SP-49 (cell line): ENCODE results near the genes GFAP and STH.

DNA sequence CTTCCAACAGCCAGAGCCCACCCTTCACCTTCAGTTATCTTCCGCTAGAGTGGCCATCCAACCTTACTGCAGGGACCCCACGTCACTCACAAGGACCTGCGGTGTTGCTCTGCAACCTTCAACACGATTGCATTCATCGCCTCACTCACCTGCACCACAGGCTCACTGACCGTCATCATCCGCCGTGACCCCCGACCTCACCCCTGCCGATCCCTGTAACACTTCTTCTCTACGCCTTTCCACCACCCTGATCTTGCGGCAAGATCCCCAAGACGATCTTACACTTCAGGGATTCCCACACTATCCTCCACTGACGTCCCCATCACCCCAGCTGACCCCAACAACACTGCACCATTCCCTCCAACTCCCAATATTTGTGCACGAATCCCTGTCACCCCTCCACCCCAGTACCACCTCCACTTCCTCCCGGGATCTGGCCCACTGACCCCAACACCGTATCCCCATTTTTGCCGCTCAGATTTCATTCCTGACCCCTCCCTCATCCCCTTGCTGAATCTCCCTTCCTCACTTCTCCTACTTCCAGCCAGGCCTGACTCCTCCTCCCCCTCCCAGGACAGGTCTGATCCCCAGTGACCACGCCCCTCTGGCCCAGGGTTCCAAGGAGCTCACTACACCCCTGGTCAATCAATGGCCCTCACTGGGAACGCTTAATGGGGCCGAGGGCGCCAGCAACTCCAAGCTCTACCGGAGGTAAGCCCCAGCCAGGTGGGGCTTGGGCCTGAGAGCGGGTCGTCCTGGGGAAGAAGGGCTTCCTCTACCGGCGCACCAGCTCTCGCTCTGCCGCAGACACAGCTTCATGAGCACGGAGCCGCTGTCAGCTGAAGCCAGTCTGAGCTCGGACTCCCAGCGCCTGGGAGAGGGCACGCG is 7.7 kb downstream of the RUNDC3A start:
- PRO-cap, result no peak

- PRO-cap, result no peak
Measured at GRCh38 chr17:44320486-44320861, 4.1 kb downstream of the SLC25A39 start.

- PRO-cap, result no peak
Measured at GRCh38 chr17:44397882-44398956, 8.8 kb upstream of the ITGA2B start.

DNA sequence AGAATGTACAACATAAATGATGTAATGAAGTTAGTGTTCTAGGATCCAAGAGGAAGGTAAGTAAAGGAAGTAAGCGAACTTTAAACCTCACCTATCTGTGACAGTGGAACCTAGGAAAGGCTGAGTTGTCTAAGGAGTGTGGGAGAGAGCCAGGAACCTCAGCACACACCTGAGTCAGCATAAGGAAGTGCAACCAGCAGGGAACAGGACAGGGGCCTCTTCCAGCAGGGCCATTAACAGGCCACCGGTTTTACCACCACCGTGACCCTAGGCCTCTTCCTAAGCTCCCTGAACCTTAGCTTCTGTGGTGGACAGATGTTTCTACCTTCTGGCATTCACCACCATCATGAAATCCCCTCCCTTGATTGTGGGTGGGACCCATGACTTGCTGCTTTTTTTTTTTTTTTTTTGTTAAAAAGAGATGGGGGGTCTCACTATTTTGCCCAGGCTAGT is 26.7 kb upstream of the GPATCH8 start:
- PRO-cap, result no peak

- PRO-cap, result no peak
Measured at GRCh38 chr17:44828992-44829362, 1.1 kb downstream of the GJC1 start.

GRCh38 chr17:44842432-44843207 is 5.1 kb upstream of the HIGD1B start:
- PRO-cap, result no peak

DNA sequence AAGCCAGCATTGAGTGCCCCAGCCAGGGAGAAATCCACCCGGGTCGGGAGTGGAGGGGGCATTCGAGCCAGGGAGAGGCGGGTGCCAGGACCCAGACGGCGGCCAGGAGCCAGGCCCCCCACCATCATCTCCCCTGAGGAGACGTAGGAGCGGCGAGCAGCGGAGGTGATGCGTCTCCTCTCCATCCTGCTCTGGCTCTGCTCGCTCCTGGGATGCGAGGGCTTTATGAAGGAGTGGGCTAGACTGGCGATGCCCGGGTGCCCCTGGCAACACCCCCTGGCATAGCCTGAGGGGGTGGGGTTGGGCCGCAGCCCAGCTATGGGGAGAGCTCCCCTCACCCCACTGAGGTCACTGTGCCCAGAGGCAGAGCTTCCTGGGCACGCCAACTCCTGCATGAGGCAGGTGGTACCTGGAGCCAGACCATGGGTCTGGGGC is at the start of gene GFAP:
Gene GFAP (minus strand): TSS at position 199 of the 435 bp plus-strand sequence.
- PRO-cap, result no peak

GRCh38 chr17:45038714-45039190 is 12.7 kb downstream of the DCAKD start:
- PRO-cap, result no peak

- PRO-cap, result no peak
Measured at GRCh38 chr17:45127778-45128503, 4.4 kb downstream of the PLCD3 start.

GRCh38 chr17:45147146-45148012 is 896 bp upstream of the HEXIM1 start:
- PRO-cap, result unidirectional peak, minus-strand start at chr17:45147290; unidirectional peak, minus-strand start at chr17:45147417; unidirectional peak, minus-strand start at chr17:45147708

DNA sequence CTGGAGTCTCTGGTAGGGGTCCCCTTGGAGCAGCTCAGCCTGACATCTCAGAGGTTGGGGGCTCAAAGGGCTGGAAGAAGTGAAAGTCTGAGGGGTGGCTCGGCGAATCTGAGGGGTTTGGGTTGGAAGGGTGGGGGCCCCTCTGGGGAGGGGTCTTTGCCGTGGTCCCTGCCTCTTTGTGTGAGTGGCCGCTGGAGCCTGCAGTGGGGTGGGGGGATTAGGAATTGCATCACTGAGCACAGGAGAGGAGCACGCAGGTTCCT is 9.7 kb downstream of the FMNL1 start:
- PRO-cap, result no peak

DNA sequence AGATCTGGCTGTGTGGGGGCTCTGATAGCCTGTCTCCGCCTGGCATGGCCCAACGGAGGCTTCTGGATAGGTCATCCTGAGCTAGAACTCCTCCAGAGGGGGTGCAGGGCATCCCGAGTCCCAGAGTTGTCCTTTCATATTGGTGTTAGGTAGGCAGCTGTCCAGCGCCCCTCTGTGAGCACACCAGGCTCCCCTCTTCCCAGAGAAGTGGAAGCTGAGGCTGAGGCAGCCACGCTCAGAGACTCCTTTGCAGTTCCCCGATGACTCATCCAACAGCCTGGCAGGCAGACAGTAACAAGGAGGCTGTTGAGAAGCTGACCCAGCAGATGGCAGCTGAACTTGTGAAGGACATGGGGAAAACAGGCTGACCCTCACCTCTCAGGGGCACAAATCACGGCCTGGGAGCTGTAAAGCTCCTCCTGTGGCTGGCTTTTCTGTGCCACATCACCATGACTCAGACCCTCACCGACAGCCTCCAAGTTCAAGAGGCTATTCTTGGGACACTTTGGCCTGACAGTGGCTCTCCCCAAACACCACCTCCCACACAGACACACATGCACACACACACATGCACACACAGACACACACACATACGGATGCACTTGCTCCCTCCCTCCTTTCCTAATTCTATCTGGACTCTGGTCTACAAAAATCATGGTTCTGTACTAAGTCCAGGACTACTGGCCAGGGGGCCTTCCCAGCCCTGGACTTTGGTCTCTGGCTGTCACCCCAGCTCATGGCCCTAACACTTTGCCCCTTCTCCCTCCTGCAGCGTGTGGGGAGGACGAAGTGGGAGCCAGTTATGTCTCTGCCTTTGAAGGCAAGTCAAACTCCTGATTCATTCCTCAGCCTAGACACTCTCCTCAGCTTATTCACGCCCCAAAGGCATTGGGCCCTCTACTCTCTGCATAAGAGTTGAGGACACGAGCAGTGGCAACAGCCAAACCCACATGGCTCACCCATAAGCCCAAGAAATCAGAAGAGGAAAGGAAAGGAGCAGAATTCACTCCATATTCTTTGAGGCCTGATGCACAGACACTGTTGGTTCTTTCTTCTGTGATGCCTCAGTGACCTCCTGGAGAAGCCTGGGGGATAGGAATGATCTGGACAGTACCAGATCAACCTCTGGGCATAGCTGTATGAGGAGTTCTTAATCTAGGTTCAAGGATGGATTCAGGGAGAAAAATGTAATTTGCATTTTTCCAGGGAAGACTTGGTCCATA is 23.1 kb downstream of the MAP3K14 start:
- PRO-cap, result no peak

DNA sequence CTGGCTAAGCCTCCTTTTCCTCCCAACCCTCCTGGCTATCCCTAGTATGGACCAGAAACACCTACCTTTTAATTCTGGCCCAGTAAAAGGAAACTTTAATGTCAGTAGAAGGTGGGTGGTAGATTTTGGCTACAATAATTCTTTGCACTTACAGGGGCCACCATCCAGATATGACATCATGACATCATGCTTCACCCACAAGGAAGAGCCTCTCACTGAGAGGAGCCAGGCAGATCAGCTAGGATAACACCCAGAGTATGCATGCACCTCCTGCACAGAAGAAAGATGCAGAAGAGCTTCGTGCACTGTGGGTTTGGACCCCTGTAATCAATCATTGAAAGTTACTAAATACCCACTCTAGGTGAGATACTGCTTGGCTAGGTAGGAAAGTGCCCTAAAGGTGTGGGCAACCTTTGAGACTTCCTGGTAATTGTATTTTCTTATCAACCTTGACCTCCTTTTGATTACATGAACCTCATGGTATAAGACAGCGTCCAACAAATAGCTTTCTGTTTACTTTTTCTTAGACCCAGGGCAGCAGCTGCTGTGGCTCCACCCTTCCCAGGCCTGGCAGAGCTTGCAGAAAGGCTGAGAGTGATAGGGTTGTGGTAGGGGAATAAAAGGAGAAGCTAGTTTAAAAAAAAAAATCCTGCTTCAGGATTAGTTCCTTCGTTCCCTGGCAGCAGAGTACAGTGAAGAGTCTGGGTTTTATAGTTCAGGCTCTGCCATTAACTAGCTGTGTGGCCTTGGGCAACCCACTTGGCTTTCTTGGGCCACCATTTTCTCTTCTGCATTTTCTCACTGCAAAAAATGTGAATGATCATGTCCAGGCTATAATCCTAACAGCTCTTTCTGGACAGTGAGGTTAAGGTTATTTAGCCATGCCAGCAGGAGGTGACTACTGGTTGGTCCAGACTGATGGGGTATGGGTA is 6.2 kb downstream of the MAP3K14 start:
- PRO-cap, result no peak

- PRO-cap, result unidirectional peak, minus-strand start at chr17:45312299
Measured at GRCh38 chr17:45311552-45312471, 5.0 kb downstream of the MAP3K14 start.

DNA sequence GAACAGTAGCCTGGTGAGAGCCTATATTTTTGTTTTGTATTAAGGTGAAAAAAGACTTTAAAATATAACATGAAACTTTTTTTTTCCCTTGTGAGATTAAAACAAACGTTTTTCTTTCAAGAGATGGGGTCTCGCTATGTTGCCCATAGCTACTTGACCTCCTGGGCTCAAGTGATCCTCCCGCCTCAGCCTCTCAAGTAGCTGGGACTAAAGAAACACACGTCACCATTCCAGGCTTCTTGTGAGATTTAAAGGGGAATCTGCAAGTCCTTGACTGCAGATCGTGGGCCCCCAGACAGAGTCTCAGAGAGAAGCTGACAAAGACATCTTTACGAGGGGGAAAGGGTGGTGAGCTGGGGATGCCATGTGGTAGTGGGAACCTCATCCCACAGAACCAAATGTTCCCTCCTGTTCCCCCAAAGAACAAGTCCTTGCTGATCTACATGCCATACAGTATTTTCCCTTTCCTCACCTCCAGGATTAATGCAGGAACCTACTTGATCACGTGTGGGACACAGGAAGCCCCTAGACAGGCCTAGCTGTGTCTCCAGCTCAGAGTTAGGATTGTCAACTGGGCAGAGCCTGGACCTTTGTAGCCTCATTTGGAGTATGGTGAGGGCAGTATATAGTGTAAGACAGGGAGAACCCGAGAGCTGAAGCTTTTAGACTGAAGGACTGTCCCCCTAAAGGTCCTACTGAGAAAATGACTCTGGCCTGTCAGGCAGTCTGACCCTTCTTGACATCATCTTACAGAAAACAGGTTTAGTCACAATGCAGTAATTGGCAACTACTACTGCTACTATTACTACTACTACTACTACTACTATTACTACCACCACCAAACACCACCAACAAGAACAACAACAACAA is 4.1 kb downstream of the MAP3K14 start:
- PRO-cap, result no peak

GRCh38 chr17:45338200-45338908 is 21.5 kb upstream of the MAP3K14 start:
- PRO-cap, result no peak

DNA sequence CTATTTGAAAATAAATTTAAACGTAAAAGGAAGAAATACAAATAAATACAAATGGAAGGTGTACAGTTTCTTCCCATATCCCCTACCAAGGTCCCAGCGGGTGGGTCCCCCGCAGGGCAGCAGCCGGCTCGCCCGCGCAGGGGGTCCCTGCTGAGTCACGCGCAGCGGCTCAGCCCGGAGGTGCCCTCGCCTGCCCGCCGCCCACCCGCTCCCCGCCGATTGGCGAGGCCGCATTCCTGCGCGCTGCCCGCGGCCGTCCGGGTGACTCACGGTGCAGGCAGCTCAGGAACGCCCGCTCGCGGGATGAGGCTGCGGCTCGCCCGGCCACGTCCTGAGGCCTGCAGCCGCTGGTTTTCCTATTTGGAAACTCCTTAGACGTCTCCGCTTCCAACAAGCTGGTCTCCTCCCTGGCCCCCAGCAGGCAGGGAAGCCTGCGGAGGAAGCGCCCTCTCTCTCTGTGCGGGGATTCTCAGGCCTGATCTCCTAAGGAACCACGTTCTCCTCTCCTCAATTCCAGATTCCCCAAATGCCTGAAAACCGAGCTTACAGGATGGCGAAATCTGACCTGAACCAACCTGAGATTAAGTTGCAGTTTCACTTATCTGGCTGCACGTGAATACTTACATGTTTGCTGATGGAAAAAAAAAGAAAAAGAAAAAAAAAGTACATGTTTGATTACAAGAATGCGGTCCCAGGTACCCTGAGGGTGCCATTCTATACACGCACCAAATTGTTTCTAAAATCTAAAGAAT is 54.9 kb upstream of the MAP3K14 start:
- PRO-cap, result no peak

GRCh38 chr17:45447153-45447832 is 14.6 kb upstream of the ARHGAP27 start:
- PRO-cap, result no peak

DNA sequence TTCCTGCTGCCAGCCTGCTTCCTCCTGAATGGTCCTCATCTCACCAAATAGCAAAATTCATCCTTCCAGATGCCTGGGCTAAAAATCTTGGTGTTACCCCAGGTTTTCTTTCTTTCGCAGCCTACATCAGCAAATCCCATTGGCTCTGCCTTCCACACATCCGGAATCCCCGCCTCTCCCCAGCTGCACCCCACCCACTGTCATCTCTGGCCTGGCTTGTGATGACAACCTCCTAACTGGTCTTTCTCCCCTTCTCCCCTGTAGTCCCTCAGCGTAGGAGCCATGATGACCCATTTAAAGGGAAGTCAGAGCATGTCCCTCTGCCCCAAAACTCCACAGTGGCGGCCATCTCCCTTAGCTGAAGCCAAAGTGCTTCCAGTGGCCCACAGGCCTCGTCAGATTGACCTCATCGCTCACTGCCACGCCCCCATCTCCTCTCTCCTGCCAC is 22.9 kb upstream of the ARHGAP27 start:
- PRO-cap, result no peak

GRCh38 chr17:45999239-45999595 is at the start of gene STH:
Gene STH (plus strand): TSS chr17:45999250.
- PRO-cap, result no peak